Pericardium (tissue), 1 donor: ENCODE measurements around a stretch of chr16.

DNA sequence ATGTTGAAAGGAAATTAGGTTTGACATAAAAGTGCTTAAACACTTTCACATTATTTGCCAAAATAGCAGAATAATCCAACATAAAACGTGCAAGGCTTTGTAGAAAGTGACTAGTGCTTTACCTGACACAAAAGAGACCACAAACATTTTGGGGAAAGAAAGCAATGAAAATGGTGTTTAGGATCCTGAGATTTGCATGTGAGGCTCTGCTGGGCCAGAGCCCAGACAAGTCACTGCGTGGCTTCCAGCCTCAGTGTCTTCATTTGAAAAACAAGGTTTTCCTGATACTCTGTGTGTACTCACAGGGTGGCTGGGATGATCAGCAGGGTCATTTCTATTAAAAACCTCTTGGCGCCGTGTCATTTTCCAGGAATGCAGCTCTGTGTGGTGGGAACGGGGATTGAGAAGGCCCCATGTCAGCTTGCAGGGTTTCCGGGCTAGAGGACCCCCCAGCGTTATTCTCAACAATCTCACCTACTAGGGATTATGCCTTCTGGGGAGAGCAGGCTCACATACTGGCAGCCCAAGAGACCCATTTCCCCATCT is 73.4 kb downstream of the FOXL1 start:
- RRBS, result no CpG with 5 or more reads among the region's 7 CpGs

GRCh38 chr16:86984790-86985198 is 332.4 kb downstream of the C16orf95 start:
- RRBS, result no CpG with 5 or more reads among the region's 11 CpGs

DNA sequence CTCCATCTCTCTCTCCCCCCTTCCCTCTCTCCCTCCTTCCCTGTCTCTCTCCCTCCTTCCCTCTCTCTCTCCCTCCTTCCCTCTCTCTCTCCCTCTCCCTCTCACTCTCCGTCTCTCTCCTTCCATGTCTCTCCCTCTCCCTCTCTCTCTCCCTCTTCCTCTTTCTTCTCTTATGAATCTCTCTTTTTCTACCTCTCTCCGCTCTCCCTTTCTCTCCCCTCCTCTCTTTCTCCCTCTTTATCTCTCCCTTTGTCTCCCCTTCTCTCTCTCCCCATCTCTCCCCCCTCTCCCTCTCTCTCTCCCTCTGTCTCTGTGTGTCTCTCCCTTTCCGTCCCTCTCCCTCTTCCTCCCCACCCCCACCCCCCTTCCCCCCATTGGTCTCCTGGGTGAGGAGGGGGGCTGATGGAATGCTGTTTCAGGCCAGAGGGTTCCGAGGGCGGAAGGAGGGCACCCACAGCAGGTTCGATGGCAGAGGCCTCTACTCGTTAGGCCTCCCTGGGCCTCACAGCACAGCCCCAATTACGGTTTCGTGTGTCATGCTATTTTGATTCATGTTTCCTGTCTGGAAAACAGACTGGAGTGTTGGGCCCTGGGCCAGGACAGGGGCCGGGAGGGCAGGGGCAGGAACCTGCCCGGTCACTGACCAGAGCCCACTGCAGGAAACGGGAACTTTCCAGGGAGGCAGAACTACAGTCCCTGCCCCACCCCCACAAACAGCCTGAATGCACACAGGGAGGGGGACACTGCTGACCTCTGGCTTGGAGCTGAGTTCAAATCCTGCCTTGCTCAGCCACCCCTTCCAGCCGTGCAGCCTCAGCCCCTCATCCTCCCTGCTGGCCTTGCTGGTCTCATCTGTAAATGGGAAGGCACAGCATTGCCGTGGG is 138.3 kb downstream of the C16orf95 start:
- RRBS, result no CpG with 5 or more reads among the region's 14 CpGs

DNA sequence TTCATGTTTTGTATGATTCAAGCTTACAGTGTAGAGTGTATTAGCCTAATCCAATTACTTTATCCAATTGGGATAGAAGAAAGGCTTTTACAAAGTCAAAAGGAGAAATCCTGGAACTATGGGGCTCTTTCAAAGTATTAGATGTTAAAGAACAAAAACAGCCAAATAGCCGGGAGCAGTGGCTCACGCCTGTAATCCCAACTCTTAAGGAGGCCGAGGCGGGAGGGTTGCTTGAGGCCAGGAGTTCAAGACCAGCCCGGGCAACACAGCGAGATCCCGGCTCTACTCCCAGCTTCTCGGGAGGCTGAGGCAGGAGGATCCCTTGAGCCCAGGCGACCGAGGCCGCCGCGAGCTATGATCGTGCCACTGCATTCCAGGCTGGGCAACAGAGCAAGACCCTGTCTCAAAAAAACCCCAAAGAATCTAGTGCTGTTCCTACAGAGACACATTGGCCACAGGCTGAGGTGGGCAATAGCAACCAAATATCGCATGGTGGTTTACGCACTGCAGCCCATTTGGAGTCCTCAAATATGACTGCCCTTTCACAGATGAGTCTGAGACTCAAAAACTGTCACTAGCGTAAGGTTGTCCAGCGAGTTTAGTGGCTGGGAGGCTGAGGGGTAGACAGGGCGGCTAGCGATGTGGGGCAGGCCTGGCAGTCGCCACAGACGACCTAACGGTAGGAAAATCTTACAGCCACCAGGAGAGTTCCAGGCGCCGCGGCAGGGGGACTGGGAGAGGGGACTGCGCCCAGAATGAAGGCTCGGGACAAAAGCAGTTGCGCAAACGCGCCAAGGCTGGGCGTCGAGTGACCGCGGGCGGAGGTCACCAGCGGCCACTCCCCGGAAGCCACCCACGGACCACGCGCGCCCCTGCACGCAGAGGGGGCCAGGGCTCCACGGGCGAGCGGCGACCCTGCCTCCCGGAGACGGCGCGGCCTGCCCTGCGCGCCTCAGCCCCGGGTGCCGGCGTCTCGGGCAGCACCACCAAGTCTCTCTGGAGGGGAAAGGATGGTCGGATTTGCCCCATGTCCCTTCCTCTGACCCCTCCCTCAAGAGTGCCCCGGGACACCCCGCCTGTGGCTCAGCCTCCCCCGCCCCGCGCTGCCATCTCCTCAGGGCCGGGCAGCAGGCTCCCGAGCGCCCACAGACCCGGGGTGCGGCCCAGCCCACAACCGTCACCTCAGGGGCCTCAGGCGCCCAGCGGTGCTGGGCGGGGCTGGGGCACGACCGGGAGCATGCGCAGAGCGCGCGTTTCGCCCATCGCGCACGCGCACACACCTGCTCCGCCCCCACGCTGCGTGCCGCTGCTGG is 778 bp upstream of the MAP1LC3B start:
- RRBS, result 2% methylated on average over 40 of the region's 87 CpGs

DNA sequence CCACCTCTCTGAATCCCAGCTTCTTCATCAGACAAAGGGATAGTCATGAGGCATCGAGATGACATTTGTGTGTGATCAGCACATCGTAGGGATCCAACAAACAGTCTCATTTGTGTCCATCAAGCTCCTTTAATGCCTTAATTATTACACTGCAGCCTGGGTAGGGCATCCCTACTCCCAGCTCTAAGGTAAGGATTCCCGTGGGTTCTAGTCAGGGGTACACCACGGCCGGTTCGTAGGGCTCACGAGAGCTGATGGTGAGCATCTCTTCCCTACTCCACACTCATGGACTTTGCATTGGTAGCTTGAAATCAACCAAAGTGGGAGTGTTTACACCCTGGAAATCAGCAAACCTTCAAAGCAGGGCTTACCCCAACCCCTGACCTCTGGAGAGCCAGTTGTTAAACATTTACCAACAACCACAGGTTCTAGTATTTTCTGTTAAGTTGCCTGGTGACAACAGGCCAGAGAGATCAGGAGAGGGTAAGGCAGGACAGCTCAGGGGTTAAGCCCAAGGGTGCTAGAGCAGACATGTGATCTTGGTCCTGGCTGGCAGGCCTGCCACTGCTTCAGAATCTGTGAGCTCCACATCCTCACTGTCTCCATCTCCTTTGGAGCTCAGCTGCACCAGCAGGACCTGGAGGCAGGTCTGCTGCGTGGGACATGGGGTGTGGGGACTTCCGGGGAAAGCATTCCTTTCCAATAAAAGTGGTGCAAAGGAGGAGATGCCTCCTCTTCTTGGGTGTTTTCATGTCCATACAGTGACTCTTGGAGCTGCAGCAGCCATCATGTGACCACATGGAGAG is 36.0 kb upstream of the ZCCHC14 start:
- RRBS, result no CpG with 5 or more reads among the region's 9 CpGs

GRCh38 chr16:87551438-87551917 is 50.8 kb upstream of the JPH3 start:
- RRBS, result no CpG with 5 or more reads among the region's 7 CpGs

DNA sequence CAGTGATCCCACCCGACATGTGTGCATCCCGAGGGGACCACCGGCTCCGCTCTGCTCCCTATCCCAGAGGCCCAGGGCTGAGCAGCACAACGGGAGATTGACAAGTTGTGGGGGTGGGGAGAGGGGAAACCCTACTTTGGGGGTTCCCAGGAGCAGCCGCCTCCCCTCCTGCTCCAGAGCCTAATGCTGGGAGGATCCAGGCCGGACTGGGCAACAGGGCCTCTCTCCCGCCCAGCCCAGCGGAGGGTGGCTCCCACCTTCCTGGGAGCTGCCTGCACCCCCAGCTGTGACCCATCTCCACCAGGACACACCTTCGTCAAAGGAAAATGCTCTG is 25.5 kb downstream of the KLHDC4 start:
- RRBS, result 83% methylated on average over 3 of the region's 10 CpGs

GRCh38 chr16:87747457-87748135 is 18.2 kb downstream of the KLHDC4 start:
- RRBS, result 96% methylated on average over 3 of the region's 19 CpGs

- RRBS, result 77% methylated on average over 10 of the region's 37 CpGs
Observed at GRCh38 chr16:87830835-87831654, 38.3 kb downstream of the SLC7A5 start.

DNA sequence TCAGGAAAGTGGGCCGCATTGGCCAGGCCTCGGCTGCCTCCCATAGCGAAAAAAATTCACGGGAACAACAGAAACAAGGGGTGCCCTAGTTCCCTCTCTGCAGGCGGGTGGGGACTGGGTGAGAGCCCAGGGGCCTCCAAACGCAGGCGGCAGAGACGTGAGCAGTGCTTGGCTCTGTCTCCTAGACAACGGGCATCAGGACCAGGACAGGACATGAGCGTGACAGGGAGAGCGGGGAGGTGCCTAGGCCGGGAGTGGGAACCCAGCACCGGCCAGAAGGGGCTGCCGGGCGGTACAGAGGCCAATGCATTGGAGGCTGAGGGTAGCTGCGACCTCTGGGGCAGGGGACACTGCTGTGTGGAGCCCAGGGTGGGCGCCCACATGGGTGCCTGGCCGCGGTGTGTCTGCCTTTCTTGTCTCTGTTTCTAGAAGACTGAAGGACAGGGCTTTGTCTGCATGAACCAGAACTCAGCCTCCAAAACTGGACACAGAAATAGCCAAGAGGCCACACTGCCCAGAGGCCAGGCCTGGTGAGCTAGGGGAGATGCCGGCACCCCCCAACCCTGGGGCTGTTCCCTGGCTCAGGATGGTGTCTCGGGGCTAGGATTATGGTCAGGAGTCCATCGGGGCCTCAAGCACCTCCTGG is 37.5 kb downstream of the SLC7A5 start:
- RRBS, result no CpG with 5 or more reads among the region's 22 CpGs

- RRBS, result no CpG with 5 or more reads among the region's 24 CpGs
Observed at GRCh38 chr16:87837839-87838568, 31.3 kb downstream of the SLC7A5 start.

- RRBS, result 82% methylated on average over 10 of the region's 35 CpGs
Observed at GRCh38 chr16:87851243-87852104, 17.8 kb downstream of the SLC7A5 start.

- RRBS, result no CpG with 5 or more reads among the region's 12 CpGs
Observed at GRCh38 chr16:87918794-87919135, 17.6 kb downstream of the CA5A start.

DNA sequence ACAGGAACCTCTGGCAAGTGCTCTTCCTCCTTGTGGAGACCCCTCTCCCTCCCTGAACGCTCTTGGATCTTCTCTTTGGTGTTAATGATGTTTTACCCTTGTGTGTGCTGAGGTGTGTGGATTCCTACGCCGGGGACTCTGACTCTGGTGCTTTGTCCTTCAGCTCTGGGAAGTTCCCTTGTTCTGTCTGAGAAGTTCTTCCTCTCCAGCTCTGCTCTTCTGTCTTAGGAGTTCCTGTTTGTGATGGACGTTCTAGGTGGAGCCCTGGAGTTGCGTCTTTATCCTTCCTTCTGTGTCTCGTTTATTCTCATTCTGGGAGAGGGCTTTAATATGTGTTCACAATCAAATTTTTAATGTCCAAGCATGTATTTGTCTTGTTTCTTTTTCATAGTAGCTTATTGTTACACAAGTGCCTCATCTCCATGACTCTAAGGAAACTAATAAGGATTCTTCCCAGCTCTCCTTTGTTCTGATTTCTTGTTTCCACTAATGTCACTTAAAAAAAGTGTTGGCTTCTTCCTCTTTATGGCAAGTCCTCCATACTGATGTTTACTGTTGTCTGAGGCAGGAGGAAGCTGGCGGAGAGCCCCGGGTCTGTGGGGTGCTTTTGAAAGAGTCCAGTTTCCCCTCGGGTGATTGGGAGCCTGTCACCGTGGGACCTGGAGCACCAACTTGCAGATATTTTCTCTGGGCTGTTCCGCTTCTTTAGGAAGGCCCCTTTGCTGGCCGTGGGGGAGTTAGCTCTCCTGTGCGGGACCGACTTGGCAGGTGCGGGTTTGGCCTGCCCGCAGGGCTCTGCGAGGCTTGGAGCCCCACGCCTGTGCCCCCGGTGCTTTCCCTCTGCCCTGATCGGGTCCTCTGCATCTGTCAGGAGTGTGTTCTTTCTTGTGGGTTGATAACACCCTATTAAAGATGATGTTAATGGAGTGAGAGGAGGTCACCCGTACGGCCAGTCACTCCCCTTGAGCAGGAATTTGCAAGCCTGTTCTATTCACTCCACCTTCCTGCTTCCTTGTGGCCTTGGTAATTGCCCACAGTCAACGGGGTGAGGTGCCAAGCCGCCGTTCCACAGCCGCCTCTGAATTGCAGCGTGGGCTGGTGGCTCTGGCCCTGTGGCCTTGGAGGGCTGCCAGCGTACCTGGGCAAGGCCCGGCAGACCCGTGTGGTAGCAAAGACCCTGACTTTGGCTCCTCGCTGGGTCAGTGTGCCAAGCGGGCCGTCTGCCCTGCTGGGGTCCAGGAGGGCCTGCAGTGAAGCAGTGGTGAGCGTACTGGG is 3.1 kb downstream of the BANP start:
- RRBS, result no CpG with 5 or more reads among the region's 34 CpGs

DNA sequence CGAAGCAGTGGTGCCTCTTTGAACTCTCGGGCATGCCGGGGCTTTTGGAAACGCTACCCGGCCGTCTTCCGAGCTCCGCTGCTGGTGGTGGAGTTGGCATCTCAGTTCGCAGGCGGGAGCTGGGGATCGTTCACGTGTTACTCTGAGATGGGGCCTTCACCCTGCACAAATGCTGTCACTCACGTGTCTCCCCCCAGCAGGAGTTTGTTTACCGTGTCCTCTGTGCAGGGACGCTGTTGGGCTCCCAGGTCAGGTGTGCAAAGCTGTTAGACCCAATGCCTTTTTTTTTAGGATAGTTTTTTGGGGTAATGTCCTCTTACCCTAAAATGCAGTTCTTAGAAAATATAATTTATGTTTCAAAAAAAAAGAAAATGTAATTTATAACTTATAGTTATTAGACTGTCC is 34.0 kb downstream of the BANP start:
- RRBS, result no CpG with 5 or more reads among the region's 15 CpGs

GRCh38 chr16:88045699-88046497 is 94.7 kb downstream of the BANP start:
- RRBS, result no CpG with 5 or more reads among the region's 27 CpGs

DNA sequence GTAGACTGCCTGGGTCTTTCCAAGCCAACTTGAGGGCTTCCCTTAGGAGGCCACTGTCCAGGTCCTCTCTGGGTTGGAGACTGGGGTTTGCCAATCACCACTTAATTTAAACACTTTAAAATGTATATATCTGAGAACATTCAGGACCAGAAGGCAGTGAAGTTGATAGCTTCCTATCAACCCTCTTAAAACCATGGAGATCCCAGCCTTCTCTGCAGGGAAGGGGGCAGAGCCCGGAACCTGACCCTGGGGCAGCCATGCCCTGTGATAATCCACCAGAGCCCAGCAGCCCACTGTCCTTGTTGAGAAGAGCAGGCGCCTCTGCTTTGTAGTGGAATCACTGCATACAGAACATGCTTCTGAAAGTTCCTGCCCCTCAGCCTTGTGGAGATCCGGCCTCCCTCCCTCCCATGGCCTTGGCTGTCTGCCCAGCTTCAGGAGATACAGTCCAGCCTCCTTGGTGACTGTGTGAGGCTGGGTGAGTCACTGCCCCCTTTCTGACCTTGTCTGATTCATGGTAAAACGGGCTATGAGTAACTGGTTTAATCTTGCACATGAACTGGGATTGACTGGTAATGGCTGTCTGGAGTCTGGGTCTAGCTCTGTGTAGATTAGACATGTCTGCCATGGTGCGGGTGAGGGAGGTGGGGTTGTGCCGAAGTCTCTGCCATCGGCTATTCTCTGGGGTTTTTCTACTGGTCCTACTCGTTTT is 144.1 kb upstream of the ZNF469 start:
- RRBS, result no CpG with 5 or more reads among the region's 8 CpGs

- RRBS, result no CpG with 5 or more reads among the region's 11 CpGs
Observed at GRCh38 chr16:88245071-88245666, 137.6 kb upstream of the ZNF469 start.

GRCh38 chr16:88331732-88332597 is 50.8 kb upstream of the ZNF469 start:
- RRBS, result no CpG with 5 or more reads among the region's 19 CpGs

GRCh38 chr16:88340371-88340928 is 42.3 kb upstream of the ZNF469 start:
- RRBS, result 88% methylated on average over 3 of the region's 13 CpGs